ENCODE data around the genes RASSF7, SCT, POLR2L and TSPAN4.

DNA sequence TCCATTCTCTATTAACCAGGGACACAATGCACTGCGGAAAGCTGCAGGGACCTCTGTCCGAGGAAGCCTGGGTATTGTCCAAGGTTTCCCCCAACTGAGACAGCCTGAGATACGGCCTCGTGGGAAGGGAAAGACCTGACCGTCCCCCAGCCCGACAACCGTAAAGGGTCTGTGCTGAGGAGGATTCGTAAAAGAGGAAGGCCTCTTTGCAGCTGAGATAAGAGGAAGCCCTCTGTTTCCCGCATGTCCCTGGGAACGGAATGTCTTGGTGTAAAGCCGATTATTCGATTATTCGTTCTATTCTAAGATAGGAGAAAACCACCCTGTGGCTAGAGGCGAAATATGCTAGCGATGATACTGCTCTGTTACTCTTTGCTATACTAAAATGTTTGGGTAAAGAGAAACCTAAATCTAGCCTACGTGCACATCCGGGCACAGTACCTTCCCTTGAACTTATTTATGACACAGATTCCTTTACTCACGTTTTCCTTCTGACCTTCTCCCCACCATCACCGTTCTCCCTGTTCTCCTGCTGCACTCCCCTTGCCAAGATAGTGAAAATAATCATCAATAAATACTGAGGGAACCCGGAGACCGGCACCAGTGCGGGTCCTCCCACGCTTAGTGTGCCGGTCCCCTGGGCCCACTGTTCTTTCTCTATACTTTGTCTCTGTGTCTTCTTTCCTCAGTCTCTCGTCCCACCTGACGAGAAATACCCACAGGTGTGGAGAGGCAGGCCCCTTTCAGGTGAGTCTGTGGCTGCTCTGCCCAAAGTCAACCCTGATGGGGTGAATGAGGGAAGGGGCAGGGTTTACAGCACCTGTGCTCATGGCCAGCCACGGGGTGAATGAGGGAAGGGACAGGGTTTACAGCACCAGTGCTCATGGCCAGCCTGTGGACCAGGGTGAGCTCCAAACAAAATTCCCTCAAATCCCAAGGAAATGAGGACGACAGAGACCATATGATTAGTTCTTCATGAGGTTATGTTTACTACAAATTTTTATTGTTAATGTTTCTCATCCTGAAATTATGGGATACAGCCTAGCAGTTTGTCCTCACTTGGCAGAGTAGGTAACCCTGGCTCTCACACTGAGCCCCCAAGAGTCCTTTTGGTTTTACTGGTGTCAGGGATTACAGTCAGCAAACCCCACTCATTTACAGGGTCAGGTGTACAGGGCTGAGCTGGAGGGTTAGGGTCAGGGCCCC is 4.8 kb downstream of the BET1L start:
- CAGE, long polyA plus RNA = no peak
- RRBS = no CpG with 5 or more reads among the region's 28 CpGs

- CAGE, long polyA plus RNA = no peak
- RRBS = no CpG with 5 or more reads among the region's 19 CpGs
Measured at GRCh38 chr11:205894-206857, 1.0 kb downstream of the BET1L start.

DNA sequence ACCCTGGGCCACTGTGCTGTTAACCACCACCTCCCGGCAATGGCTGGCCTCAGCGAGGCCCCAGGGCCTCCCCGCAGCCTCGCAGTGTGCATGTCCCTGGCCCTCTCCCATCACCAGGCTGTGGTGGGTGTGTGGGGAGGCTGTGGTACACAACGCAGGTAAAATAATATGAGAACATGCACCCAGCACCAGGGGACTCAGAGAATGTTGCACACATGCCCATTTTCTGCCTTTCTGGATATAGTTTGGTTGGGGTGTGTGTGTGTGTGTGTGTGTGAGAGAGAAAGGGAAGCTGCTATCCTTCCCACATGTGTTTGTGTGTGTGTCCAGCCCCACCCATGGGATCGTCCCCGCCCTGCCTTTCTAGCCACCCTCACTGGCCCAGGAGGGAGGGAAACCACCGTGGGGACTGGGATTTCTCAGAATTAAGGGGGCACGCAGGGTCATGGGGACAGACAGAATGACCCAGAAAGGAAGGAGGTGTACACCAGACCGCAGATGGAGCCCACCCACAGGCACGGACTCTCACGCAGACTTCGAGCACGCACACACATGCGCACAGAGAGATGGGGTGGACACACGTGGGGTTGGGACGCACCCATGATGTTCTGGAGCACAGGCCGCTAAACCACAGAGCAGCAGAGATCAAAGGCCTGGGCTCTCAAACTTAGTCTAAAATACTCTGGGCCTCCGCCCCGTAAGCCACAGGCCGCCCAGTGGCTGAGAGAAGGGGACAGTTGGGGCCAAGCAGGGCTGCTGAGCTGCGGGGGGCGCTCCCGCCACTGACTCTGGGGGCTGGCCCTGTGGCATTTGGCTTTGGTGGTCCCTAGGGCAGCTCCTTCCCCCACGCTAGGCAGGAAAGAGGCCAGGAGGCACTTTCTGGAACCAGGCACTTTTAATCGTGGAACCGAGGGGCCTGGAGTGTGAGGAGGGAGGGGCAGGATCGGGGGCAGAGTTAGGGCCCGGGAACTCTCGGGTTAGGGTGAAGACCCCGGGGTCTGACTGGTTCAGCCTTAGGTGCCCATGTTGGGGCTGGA is 1.7 kb downstream of the IFITM5 start:
- CAGE, long polyA plus RNA = no peak
- RRBS = 30% methylated on average over 2 of the region's 31 CpGs

DNA sequence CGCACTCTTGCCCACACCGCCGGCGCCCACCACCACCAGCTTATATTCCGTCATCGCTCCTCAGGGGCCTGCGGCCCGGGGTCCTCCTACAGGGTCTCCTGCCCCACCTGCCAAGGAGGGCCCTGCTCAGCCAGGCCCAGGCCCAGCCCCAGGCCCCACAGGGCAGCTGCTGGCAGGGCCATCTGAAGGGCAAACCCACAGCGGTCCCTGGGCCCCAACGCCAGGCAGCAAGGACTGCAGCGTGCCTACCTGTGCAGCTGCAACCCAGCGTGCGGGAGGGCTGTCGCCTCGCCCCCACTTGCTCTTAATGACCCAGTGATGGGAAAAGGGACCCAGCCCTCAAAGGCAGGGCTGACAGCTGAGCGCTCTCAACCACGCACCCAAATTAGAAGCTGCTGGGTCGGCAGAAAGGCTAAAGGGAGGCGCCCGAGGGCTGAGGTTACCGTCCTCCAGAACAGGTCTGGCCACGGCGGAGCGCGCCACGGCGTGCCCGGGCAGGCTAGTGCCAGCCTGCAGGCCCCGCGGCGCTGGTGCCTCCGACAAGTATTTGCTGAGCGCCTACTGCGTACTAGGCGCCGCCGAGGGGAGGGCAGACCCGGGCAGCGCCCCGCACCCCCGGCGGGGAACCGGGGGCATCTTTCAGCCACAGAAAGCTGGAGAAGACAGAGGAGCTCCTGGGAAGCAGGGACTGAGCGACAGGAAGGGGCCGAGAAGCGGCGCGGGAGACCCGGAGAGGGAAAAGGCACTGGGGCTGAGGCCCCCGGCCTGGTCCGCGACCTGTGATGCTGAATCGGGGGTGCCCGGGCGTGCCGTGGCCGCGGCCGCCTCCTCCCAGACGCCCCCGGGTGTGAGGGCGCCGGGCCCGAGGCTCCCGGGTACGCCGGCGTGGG is 862 bp downstream of the HRAS start:
- CAGE, long polyA plus RNA = no peak
- RRBS = 16% methylated on average over 31 of the region's 68 CpGs

- CAGE, long polyA plus RNA = no peak
- RRBS = under 1% methylated on average over 44 of the region's 104 CpGs
Measured at GRCh38 chr11:560573-561340, at the start of gene RASSF7. TSS of gene RASSF7 (plus strand) at chr11:560970.

- CAGE, long polyA plus RNA = no peak
- RRBS = 2% methylated on average over 20 of the region's 40 CpGs
Measured at GRCh38 chr11:561341-562064, 733 bp downstream of the RASSF7 start.

DNA sequence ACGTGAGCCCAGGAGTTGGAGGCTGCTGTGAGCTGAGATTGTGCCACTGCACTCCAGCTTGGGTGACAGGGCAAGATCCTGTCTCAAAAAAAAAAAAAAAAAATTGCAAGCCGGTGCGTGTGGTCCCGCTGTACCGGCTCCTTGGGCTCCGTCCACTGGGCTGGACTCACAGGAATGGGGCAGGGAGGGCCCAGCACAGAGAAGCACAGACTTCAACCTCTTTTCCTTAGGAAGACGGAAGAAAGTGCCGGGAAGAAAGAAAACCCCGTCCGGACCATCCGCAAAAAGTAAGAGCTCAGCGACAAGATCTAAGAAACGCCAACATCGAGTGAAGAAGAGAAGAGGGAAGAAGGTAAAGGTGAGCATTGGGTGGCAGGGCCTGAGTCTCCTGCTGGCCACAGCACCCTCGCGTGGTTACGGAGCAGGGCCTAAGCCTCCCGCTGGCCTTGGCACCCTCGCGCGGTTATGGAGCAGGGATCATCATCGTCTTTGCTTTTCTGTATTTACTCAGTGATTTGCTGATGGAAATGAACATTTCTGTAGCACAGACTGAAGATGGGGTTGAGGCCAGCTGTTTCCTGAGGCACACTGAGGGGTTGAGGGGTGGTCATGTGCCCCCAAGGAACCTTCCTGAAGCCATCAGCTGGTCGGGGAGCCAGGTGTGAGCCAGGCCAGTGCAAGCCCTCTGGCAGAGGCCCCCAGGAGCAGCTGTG is 14.2 kb downstream of the IRF7 start:
- CAGE, long polyA plus RNA = no peak
- RRBS = 95% methylated on average over 4 of the region's 23 CpGs

GRCh38 chr11:627057-627665 is at the start of gene SCT:
TSS of gene SCT (minus strand) at chr11:627181.
- CAGE, long polyA plus RNA = no peak
- RRBS = 17% methylated on average over 39 of the region's 65 CpGs

GRCh38 chr11:629071-629683 is 2.2 kb upstream of the SCT start:
- CAGE, long polyA plus RNA = no peak
- RRBS = no CpG with 5 or more reads among the region's 17 CpGs

GRCh38 chr11:772913-773365 is 4.3 kb downstream of the GATD1 start:
- CAGE, long polyA plus RNA = no peak
- RRBS = 50% methylated on average over 1 of the region's 12 CpGs

DNA sequence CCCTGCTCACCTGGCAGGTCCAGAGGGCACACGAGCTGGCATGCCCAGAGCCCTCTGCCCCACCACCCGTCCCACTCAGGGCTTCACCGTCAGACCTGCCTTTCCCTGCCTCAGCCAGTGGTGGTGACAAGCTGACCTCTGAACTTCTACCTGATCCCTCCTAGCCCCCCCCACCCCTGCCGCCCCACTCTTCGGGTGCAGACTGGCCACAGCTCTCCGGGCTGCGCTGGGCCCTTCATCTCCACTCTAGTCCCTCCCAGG is 1.4 kb downstream of the SLC25A22 start:
- CAGE, long polyA plus RNA = no peak
- RRBS = no CpG with 5 or more reads among the region's 7 CpGs

DNA sequence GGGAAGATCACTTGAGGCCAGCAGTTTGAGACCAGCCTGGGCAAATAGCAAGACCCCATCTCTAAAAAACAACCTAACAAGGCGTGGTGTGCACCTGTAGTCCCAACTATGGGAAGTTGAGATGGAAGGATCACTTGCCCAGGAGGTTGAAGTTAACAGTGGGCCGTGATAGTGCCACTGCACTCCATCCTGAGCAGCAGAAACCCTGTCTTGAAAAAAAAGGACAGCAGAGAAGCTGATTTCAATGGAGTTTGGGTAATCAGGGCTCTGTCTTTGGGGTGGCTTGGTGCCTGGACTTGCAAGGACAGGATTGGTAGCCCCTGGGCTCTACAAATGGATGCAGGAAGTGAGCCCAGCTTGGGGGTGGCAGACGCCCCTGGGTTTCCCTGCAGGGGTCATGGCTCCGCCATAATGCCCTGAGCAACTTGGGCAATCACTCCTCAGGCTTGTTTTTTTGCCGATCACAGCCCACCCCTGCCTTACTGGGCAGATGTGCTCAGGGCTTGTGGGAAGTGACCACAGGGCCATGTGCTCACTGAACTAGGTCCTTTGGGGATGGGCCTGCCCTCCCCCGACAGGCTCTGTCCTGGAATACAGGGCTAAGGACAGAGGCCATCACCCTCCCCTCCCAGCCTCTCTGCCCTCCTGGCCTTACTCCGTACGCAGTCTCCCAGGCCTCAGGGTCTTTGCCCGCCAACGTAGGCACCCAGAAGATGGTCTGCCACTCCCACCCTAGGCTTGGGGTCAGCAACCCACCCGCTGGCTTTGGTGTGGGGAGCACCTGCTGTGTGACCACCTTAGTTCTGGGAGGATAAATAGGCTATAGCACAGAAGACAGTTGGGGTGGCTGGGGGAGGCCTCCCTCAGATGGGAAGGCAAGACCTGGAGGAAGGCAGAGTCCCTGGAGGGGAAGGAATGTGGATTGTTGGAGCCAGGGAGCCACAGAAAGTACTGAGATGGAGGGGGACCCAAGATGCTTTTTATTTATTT is 3.7 kb downstream of the RPLP2 start:
- CAGE, long polyA plus RNA = no peak
- RRBS = no CpG with 5 or more reads among the region's 11 CpGs

- CAGE, long polyA plus RNA = no peak
- RRBS = 18% methylated on average over 16 of the region's 49 CpGs
Measured at GRCh38 chr11:830721-831433, 1.9 kb upstream of the CD151 start.

DNA sequence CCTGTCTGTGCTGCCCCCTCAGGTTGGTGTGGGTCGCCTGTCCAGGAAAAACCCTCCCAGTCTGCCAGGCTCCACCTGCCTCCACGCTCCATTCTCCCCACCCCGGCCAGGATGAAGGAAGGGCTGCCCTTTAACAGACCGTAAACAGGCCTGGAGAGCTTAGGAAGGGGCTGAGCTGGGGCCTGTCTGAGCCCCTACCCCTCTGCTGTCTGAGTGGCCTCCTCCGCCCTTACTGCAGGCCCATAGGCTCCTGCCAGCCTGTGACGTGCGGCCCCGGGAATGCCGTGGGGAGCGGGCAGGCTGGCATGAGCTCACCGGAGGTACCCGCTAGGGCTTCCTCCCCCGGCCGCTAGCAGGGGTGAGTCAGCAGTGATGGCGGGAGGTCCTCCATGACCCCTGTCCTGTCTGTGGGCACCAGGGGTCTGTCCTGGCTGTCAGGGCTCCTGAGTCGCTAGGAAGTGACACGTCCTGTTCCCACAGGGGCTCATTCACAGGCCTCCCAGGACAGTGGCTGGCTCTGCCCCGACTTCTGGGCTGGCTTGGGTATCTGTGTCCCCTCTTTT is 2.1 kb downstream of the CD151 start:
- CAGE, long polyA plus RNA = no peak
- RRBS = 11% methylated on average over 4 of the region's 18 CpGs

- CAGE, long polyA plus RNA = start-site peak on the minus strand at chr11:842519-842530, 342 and 17 reads in 2 replicates
- RRBS = 1% methylated on average over 19 of the region's 32 CpGs
Measured at GRCh38 chr11:842361-842623, at the start of gene POLR2L. TSS of gene POLR2L (minus strand) at chr11:842529.

GRCh38 chr11:842624-843553 is at the start of gene TSPAN4:
TSS of gene TSPAN4 (plus strand) at chr11:842852.
- CAGE, long polyA plus RNA = start-site peak on the plus strand at chr11:842835-842988, 567 and 419 reads in 2 replicates
- RRBS = 1% methylated on average over 61 of the region's 114 CpGs

DNA sequence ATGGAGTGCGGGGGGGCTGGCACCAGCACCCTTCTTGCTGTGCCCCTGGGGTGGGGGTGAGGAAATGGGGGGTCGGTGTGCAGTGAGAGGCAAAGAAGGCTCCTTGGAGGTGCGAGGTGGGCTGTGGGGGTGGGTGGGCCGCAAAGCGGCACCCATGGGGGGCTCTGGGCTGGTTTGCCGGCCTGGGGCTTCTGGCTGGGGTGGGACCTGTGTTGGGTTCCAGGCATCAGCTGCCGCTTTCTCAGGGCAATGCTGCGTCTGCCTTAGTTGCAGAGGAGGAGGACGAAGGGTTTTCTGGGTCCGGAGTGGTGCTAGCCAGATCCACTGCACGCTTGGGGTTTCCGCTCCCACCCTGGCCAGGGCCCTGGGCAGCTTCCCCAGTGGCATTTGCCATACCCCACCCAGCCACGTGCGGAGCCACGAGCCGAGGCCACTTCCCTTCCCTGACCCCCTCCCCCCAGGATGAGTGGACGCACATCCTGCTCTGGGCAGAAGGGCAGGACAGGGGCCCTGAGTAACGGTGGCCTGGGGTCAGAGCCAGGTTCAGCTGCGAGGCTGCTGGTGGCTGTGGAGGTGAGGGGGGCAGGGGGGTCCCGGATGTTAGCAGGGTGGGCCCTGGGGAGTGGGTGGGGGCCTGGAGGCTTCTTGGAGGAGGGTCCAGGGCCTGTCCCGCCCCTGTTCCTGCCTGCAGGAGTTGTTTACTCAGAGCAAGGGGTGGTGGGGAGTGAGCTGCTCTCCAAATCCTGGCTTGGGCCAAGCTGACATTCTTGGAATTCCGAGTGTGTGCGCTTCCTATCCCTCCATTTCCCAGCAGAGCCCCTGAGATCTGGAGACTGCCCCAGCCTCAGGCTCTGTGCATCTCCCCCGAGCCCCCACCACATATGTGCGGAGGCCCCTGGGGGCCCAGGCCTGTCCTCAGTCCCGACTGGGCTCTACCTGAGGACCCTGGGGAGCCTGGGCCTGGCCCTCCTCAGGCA is 1.2 kb downstream of the TSPAN4 start:
- CAGE, long polyA plus RNA = no peak
- RRBS = no CpG with 5 or more reads among the region's 26 CpGs

GRCh38 chr11:861105-861385 is 18.4 kb downstream of the TSPAN4 start:
- CAGE, long polyA plus RNA = no peak
- RRBS = 100% methylated on average over 3 of the region's 9 CpGs

DNA sequence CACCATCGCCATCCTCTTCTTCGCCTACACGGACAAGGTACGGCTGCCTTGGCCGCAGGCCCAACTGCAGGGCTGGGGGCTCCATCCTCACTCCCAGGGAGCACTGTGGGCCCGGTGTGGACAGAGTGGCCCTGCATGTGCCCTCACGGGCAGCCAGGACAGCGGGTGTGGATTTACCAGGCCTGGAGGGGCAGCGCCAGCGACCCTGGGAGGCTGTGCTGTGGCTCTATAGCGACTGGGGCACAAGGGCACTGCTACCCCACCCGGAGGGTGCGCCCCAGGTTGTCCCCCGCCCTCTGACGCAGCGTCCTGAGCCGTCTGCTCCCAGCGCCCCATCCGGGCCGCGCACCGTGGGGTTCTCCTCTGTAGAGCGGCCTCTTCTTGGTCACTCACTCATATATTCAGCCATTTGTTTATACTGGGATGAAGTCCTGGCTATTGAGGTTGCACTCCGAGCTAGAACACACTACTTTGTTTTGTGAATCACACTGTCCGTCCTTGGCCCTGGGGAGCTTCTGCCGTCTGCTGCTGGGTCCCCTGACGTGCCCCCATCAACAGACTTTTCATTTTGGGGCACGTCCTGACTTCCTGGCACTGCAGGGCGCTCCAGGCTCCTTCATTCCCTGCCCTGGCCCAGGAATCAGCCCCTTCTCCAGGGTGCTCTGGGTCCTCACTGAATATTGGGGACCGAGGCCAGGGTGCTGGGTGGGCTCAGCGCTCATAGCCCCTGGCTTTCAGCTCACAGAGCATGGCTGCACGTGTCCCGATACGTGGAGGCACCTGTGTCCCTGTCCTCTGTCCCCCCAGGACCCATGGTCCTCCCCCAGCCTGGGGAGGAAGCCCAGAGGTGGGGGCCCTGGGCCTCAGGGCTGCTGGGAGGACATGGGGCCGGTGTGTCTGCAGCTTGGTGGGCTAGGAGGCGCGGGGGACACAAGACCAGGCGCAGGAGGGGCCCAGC is 22.1 kb downstream of the TSPAN4 start:
- CAGE, long polyA plus RNA = no peak
- RRBS = 87% methylated on average over 11 of the region's 38 CpGs

DNA sequence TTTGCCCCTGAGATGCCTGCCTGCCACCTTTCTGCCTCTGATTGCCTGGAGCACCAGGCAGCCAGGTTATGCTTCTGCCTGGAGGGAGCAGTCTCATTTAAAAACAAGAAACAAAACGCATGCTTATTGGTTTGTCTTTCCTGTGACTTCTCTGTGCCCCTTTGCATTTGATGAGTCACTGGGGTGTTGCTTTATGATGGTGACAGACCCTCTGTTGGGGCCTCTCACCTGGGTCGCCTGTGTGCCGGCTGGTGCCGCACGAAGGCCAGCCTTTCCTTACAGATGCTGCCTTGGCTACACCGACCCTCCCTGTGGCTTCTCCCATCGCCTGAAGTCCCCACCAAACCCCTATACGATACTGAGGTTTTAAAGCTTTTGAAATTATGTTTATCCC is 12.3 kb downstream of the AP2A2 start:
- CAGE, long polyA plus RNA = no peak
- RRBS = no CpG with 5 or more reads among the region's 8 CpGs

All from BJ (cell line).